Sigmoid colon (tissue), 4 donors: ENCODE measurements around a stretch of chr7.

DNA sequence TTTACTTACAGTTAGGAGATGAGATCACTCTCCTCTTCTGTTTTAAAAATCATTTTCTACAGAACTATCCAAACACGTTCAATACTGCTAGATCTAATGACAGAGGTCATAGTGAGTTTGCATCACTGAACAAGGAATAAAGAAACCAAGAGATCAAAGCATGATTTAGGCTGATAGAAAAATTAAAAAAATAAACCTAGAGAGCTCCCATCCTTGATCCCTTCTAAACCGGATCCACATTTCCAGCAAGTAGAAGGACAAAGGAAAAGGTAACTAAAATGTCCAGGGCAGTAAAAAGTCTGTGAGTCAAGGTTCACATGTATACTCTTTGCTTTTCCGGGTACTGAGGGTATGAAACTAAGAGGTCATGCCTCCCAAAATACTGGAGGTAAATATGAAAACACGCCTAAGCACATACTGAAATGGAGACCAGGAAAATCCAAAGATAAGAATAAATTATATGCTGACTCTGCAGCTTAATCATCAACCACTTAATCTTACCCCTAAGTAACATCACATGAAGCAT lies 35.6 kb downstream of the JAZF1 start:
- PRO-cap, result no peak
- RAMPAGE, long total RNA, 4 experiments, result no peak in any of the 4 experiments

DNA sequence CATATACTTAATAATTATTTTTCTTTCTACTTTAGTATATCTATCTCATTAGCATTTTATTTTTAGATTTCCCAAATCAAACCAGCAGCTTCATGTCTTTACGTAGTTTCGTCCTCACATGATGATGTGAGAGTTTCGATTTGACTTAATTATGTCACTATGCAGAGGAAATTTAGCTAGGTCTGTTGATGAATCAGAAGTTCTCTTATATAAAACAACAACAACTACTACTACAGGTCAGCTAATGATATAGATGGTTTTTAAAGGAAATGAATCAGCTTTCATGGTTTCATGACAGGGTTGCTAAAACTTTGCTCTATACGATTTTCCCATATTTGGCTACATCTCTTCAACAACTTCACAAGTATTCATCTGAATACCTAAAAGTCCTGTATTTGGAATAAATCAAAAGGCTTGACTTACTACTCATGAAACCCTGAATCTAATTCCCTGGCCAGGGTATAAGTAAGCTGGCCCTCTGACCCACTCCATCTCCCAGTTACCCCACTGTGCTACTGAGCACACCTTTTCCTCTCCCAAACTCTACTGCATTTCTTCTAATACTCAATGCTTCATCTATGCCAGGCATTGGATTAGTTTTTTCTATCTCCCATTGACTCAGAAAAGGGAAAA lies 28.5 kb downstream of the JAZF1 start:
- PRO-cap, result no peak
- RAMPAGE, long total RNA, 4 experiments, result no peak in any of the 4 experiments

DNA sequence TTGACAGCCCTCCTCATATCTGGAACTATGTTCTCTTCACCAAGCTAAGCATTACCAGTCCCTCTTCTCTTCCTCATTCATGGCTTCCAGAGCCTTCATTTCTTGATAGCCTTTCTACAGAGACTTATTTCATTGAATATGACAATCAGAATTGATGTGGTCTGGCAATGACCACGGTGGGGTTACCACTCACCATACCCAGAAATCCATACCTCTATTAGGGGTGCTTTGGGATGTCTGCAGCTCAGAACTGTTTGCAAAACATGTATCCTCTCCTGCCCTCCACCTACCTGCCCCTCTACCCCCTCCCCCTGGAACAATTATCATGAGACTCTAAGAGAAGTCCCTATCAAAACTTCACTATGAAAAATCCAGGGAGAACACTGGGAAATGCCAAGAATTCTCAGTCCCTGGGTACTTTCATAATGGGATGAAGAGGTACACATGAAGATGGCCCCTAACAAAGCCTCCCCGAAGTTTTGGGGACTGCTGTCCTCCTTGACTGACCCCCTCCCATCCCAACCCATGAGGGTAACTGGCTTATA lies 26.9 kb downstream of the JAZF1 start:
- PRO-cap, result no peak
- RAMPAGE, long total RNA, 4 experiments, result no peak in any of the 4 experiments

- PRO-cap, result no peak
- RAMPAGE, long total RNA, 4 experiments, result no peak in any of the 4 experiments
Observed at GRCh38 chr7:28170367-28171001, 10.1 kb downstream of the JAZF1 start.

DNA sequence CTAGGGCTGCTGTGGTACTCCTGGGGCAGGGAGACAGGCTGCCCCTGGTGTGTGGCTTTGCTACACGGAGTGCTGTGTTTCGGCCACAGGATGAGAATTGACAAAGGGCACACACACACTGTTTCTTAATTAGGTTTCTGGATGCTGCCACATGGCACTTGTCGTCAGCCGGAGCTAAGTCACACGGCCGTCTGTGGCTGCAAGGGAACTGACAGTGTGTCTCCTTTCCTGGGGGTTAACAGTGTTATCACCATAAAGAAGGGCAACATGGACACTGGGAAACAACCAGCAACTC lies 55.7 kb upstream of the CREB5 start:
- PRO-cap, result no peak
- RAMPAGE, long total RNA, 4 experiments, result no peak in any of the 4 experiments

GRCh38 chr7:28432291-28432732 lies 20.0 kb downstream of the CREB5 start:
- PRO-cap, result no peak
- RAMPAGE, long total RNA, 4 experiments, result no peak in any of the 4 experiments

DNA sequence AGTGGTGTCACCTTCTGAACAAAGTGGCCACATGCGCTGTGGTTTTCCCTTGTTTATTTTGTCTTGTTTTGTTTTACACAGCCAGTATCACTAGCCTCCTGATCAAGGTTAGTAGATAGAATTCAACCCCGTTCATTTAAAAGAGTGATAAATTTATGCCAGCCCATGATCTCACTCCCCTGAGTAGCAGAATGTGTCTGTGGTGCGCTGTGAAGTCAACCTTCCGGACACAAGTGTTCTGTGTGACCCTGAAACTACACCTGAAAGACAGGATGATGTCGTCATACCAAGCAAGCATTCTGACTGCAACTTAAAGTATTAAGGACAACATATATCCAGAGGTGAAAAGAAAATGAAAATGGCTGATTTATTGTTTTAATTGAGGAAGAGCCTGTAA lies 209.2 kb downstream of the CREB5 start:
- PRO-cap, result no peak
- RAMPAGE, long total RNA, 4 experiments, result no peak in any of the 4 experiments

- PRO-cap, result no peak
- RAMPAGE, long total RNA, 4 experiments, result no peak in any of the 4 experiments
Observed at GRCh38 chr7:28684791-28685117, 272.4 kb downstream of the CREB5 start.

- PRO-cap, result unidirectional peak, plus-strand start at chr7:28685944
- RAMPAGE, long total RNA, 4 experiments, result start-site peak on the plus strand in 4 of 4 experiments, at chr7:28686104-28686189 at its widest, 24 to 62 reads per replicate
Observed at GRCh38 chr7:28685505-28686437, 272.4 kb downstream of the TRIL start.

DNA sequence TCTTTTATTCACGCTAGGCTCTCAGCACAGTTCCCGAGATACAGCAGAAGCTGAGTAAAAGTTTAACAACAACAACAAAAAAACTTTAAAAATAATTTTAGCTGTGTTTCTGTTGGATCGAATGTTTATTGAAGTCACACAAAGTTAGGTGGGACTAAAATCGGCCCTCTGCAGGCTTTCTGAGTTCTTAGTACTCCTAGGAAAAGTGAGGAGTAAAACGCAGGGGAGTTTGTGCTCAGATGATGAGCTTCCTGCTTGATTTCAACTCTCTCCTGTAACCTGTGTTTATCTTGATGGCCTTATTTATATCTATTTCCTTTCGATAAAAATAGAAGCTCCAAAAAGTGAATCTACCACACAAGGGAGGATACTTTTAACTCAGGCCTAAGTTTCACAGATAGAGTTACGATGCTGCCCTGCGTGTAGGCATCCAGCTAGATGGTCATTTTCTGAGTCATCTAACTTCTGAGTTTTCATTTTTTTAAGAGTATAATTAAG lies 257.6 kb downstream of the TRIL start:
- PRO-cap, result no peak
- RAMPAGE, long total RNA, 4 experiments, result no peak in any of the 4 experiments

- PRO-cap, result no peak
- RAMPAGE, long total RNA, 4 experiments, result no peak in any of the 4 experiments
Observed at GRCh38 chr7:29035279-29035874, 77.2 kb upstream of the TRIL start.

GRCh38 chr7:29398262-29398654 lies 165.4 kb upstream of the PRR15 start:
- PRO-cap, result no peak
- RAMPAGE, long total RNA, 4 experiments, result no peak in any of the 4 experiments

- PRO-cap, result no peak
- RAMPAGE, long total RNA, 4 experiments, result no peak in any of the 4 experiments
Observed at GRCh38 chr7:29677315-29677764, 113.7 kb downstream of the PRR15 start.

DNA sequence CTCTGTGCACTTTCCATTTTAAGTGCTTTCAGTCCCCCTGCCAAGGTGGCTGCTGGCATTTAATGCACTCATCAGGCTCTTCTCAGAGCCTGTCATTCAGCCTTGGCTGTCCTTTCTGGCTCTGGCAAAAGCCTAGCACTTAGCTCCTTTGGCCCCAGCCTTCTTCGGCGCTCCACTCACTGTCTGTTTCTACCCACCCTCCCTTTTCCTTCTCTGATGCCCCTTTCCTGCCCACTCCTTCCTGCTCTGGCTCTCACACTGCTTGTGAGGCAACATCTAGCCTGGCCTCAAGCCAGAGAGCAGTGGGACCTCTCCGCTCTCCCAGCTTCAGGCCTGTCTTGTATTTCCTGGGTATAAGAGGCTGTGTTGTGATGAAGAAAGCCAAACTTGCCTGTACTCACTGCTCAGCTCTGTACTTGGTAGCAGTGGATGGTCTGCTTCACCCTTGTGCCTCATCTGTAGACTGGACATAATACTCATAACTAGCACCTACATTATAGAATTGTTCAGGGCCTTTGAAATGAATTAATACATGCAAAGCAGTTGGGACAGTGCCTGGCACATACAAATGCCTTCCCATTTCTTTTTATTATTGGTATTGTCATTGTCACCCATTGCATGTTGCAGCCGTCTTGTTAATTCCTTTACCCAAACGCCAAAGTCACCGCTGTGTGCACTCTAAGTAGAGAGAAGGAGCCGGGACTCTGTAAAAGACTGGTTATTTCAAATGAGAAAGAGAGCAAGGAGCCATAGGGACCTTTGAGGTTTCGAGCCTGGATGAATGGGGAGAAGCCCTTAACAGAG lies 60.4 kb downstream of the WIPF3 start:
- PRO-cap, result no peak
- RAMPAGE, long total RNA, 4 experiments, result no peak in any of the 4 experiments

- PRO-cap, result no peak
- RAMPAGE, long total RNA, 4 experiments, result no peak in any of the 4 experiments
Observed at GRCh38 chr7:29987758-29988353, 1.7 kb downstream of the SCRN1 start.

DNA sequence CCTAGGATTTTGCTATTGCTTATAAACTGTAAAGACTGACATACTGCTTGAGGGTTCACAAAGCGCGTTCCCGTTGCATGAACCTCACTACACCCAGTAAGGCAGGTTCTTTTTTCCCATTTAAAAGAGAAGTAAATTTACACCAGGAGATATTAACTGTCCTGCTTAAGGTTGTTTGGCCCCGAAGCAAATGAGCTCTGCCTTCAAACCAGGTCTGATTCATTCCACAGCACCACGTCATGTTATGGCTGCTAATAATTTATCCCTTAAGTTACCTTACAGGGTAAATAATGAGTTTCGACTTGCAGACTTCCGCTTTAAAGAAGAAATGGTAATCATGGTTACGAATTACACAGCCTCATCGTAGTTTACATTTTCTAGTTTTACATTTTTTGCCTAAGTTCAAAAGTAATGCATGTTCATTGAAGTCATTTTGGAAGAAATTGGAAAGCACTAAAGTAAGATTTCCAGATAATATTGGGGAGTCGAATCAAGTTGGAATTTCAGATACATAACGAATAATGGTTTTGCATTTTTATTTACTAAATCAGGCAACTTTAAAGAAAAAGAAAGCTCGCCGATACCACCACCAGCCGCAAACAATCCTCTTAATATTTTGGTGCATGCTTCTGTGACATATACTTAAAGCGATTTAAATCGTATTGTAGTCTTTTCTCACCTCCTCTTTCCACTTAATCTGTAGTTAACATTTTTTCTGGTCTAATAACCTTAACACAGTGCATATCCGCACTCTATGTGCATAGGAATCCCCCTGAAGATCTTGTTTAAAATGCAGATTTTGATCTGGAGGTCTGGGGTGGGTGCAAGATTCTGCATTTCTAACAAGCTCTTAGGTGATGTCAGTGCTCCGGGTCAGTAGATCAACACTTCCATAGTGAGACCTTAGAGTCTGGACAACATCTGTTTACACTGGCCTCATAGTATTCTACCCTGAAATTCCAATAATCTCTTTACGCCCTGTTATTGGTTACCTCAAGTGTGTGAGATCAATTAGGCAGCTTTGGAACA lies 808 bp upstream of the PLEKHA8 start:
- PRO-cap, result no peak
- RAMPAGE, long total RNA, 4 experiments, result no peak in any of the 4 experiments

DNA sequence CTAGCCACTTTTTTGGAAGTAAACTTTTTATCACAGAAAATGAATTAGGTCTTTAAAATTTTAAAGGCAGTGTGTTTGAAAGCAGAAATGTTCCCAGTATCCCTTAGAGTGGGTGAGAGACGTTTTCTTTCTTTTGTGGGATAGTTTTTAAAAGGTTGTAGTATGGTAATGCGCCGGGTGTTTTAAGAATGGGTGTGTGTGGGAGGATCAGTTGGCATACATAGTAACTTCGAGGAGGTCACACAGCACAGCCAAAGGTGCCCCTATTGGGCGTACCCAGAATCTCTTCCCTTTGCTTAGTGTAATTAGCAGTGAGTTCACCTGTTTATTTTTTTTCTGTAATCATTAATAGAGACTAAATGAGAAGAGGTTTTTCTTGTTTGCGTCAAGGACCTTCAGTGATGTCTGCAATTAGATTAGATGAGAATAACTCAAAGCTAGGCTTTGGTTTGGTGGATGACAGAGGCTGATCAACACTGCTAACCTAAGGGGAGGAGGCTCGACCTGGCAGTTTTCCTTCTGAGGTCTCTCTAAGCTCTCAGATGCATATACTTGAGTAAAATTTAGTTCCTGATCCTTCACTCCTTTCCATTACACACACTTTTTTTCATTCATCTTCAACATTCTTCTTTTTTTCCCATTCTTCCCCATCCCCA lies 1.5 kb downstream of the PLEKHA8 start:
- PRO-cap, result no peak
- RAMPAGE, long total RNA, 4 experiments, result no peak in any of the 4 experiments

DNA sequence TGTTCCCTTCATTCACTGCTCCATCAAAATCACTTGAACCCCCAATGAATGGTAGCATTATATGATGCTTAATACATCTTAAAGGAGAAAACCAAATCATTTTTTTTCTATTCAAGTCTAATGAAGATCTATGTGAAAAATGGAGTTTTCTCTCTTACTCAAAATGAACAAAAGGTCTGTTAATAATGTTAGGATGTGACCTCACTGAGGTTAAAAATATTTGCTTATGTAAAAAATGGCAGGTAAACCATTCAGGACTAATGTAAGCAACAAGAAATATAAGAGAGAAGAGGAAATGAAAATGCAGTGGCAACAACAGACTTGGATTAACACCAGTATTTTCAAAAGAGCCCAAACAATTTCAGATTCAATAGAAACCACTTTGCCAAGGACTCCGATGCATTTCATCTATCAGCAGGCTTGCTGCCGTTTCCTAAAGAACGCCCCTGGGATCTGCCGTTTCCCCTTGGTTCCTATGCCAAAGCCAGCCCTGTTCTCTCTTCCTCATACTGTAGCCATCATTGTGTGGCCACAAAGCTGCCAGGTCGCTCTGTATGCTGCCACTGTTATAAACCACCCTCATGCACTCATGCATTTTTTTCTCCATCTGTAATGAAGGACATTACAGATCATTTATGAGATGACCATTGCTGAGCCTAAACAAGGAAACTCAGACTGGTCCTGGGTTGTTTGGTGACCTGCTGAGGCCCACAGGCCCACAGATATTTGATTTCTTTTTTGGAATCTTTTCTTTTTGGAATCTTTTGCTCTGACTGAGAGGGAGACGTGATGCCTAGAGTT lies 66.5 kb downstream of the MTURN start:
- PRO-cap, result no peak
- RAMPAGE, long total RNA, 4 experiments, result no peak in any of the 4 experiments

GRCh38 chr7:30225619-30226449 lies 58.6 kb upstream of the ZNRF2 start:
- PRO-cap, result no peak
- RAMPAGE, long total RNA, 4 experiments, result no peak in any of the 4 experiments

GRCh38 chr7:30322929-30323903 lies 38.8 kb downstream of the ZNRF2 start:
- PRO-cap, result no peak
- RAMPAGE, long total RNA, 4 experiments, result no peak in any of the 4 experiments